ENCODE measurements around a stretch of chr7.

GRCh38 chr7:26858646-26859133 is 5.7 kb downstream of the SKAP2 start:
- PRO-cap, result unidirectional peak, minus-strand start at chr7:26858881

- PRO-cap, result bidirectional peak, plus-strand start at chr7:27096928, minus-strand start at chr7:27096981
These were observed 1.3 kb upstream of the HOXA1 start for GRCh38 chr7:27096792-27097891.

GRCh38 chr7:27105228-27105844 is 2.9 kb upstream of the HOXA2 start:
- PRO-cap, result no peak

DNA sequence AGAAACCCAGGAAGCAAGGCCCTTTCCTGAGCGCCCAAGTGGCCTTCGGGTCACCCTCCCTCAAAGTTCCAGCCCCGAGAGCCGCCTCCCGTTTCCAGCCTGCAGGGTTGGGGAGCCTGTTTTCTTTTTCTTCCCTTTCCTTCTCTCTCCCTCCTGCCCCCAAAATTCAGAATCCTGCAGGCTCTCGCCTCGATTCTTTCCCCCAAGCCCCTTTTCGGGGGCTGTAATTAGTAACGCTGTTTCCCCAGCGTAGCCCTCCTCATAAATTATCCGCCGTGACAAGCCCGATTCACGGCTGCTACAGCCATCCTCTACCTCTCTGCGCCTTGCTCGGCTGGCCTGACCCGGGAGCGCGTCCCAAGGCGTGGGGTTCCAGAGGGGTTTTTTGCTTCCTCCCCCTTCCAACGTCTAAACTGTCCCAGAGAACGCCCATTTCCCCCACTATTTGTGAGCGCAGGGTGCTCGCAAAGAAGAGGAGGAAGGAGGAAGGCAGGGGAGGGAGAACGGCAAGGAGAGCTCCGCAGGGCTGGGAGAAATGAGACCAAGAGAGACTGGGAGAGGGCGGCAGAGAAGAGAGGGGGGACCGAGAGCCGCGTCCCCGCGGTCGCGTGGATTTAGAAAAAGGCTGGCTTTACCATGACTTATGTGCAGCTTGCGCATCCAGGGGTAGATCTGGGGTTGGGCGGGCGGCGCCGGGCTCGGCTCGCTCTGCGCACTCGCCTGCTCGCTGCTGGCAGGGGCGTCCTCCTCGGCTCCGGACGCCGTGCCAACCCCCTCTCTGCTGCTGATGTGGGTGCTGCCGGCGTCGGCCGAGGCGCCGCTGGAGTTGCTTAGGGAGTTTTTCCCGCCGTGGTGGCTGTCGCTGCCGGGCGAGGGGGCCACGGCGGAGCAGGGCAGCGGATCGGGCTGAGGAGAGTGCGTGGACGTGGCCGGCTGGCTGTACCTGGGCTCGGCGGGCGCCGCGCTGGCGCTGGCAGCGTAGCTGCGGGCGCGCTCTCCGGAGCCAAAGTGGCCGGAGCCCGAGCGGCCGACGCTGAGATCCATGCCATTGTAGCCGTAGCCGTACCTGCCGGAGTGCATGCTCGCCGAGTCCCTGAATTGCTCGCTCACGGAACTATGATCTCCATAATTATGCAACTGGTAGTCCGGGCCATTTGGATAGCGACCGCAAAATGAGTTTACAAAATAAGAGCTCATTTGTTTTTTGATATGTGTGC is 662 bp downstream of the HOXA5 start:
- PRO-cap, result unidirectional peak, minus-strand start at position 1,104 of the sequence

- PRO-cap, result bidirectional peak, plus-strand start at chr7:27144534, minus-strand start at chr7:27144364
These were observed 636 bp upstream of the HOXA5 start for GRCh38 chr7:27143938-27144696.

GRCh38 chr7:27167004-27167637 is 1.8 kb upstream of the HOXA9 start:
- PRO-cap, result bidirectional peak, plus-strand start at chr7:27167472, minus-strand start at chr7:27167185

- PRO-cap, result bidirectional peak, plus-strand start at chr7:27169823, minus-strand start at chr7:27169634; bidirectional peak, plus-strand start at chr7:27170162, minus-strand start at chr7:27170016
These were observed 4.3 kb upstream of the HOXA9 start for GRCh38 chr7:27169396-27170231.

- PRO-cap, result no peak
These were observed 2.2 kb upstream of the HOXA10 start for GRCh38 chr7:27176383-27176743.

DNA sequence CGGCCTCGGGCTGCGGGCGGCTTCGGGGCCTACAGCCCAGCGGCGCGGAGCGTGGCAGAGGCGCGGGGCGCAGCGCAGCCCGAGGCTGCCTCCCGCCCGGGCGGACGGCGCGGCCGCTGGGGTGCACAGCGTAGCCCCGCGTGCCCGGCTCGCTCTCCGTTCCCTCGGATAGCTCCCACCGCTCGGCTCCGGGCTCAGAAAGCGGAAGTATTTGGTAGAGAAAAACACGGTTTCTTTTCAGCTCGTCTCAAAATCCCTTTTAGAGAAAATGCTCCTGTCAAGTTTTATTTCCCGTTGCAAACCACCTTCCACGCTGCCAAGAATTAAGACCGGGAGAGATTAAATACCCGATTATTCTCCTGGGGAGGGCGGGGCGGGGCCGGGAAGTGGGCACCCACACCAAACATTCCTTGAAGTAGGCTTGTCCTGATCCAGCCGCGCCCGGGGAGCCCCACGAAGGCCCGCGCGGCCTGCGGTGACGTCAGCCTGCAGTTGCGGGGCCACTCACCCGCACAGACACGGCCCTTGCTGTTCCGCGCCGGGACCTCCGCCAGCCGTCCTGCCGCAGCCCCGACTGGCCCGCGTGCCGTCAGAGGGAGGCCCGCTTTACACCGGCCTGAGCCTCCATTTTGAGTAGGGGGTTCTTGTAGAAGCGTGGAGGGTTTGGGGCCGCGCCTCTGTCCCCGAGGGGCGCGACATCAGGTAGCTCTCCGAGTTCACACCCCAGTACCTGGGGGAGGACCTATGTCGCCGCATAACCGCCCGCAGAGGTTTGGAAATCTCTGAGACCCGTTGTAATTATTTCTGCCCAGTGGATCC is 7.0 kb downstream of the HOXA13 start:
- PRO-cap, result bidirectional peak, plus-strand start at position 434 of the sequence, minus-strand start at position 315 of the sequence

GRCh38 chr7:27245309-27246515 is 3.1 kb downstream of the EVX1 start:
- PRO-cap, result bidirectional peak, plus-strand start at chr7:27246045, minus-strand start at chr7:27245860; unidirectional peak, minus-strand start at chr7:27246166

GRCh38 chr7:27656926-27657339 is 5.8 kb downstream of the HIBADH start:
- PRO-cap, result no peak

GRCh38 chr7:27828611-27829248 is 88.8 kb downstream of the TAX1BP1 start:
- PRO-cap, result no peak

GRCh38 chr7:28105537-28105981 is 75.0 kb downstream of the JAZF1 start:
- PRO-cap, result no peak

DNA sequence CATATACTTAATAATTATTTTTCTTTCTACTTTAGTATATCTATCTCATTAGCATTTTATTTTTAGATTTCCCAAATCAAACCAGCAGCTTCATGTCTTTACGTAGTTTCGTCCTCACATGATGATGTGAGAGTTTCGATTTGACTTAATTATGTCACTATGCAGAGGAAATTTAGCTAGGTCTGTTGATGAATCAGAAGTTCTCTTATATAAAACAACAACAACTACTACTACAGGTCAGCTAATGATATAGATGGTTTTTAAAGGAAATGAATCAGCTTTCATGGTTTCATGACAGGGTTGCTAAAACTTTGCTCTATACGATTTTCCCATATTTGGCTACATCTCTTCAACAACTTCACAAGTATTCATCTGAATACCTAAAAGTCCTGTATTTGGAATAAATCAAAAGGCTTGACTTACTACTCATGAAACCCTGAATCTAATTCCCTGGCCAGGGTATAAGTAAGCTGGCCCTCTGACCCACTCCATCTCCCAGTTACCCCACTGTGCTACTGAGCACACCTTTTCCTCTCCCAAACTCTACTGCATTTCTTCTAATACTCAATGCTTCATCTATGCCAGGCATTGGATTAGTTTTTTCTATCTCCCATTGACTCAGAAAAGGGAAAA is 28.5 kb downstream of the JAZF1 start:
- PRO-cap, result no peak

DNA sequence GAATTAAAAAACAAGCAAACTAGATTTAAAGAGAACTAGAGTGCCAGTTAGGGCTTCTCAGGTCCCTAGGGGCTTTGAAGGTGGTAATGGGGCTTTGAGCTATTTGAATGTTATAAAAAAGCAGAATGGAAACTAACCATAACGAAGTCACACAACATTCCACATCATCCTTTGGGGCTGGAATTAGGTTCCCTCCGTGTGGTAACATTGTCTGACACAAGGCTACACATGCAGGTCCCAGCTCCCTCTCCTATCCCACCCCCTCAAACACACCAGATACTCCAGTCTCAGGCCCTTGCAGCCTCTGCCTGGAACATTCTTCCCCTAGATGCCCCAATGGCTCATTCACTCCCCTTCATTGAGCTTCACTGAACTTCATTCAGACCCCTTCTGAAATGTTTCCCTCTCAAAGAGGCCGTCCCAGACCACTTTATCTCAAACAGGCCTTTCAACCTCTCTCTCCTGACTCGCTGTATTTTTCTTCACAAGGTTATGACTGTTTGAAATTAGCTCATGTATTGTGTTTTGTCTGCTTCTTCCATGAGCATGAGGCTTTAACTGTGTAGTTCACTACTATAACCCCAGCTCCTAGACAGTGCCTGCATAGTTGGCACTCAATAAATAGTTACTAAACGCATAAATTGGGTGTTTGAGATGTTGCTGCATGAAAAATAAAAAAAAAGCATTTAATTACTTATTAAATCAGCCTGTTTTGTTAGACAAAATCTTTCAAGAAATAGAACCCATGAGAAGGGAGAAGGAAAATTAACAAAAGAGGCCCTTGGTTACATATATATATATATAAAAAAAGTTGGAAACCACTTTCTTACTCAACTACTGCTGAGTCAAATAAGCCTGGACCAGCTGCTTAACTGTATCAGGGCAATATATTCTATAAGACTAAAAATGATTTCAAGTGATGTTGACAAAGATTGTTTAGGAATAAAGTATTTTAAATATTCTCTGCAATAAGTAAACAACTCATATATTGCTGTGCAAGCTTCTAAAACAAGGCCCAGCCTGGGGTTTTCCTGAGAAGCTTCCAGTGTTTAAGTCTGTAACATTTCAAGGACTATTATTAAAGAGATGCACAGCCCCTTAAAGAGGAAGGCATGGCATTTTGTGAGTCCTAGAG is 14.9 kb downstream of the JAZF1 start:
- PRO-cap, result no peak

GRCh38 chr7:28623285-28623696 is 211.0 kb downstream of the CREB5 start:
- PRO-cap, result no peak

DNA sequence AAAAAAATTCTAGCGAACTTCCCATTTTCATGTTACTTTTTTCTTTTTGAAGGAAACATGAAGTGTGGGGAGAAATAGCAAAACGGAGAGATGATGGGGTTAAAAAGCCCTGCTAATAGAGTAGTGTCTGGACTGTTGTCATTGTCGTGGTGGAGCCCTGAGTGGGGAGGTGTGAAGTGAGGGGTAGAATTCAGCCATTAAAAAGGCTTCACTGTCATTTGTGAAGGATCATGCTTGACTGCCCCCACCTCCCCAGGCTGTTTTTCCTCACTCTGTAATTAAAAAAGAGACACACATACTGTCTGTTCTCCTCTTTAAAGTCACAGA is 272.4 kb downstream of the CREB5 start:
- PRO-cap, result no peak

GRCh38 chr7:28732627-28732809 is 225.6 kb downstream of the TRIL start:
- PRO-cap, result no peak

DNA sequence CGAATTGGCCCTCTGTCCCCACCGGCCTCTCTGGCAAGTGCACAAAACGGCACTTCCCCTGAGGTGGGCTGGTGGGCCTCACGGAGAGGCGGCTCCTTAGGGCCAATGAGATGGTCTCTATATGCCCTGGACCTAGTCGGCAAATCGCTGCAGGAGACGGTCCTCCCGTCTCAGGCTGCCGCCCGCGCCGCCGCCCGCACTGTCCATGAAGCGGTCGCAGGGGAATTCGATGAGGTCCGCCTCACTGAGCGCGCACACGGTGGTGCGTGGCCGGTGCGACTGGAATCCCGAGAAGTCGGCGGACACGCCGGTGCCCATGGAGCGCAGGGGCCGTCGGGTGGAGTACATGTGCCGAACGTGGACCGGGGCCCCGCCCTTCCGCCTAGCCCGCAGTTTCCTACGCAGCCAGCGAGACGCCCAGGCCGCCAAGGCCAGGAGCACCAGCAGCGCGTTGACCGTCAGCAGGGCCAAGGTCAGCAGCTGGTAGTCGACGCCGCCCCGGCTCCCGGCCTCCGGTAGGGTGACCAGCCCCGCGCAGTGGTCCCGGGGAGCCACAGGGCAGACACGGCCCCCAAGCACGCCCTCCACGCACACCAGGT is 2.6 kb downstream of the TRIL start:
- PRO-cap, result no peak

DNA sequence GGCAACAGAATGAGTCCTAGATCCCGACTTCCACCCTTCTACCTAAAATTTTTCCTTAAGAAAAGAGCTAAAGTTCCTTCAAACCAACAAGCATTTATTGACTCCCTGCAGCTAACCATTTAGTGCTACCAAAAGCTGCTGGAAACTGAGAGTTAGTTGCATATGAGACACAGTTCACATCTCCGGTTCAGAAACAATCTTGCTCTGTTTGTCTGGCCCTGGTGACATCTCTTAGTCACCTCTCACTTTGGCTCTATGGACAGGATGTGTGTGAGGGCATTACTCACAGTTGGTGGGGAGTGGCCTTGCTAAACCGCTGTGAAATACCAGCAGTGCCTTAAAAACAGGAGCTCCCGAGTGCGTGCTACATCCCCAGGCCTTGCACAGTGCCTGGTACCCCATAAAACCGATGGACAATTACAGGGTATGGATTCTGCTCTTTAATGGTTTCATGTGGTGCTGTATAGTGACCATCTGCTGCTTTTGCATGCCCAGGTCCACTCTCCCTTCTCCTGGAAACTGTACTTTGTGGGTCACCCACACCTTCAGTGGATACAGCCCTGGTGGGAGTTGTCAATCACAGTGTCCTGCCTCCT is 77.2 kb upstream of the TRIL start:
- PRO-cap, result no peak